GM12892 (cell line): ENCODE measurements around the genes RAPGEF4, CHN1 and LNPK.

- RRBS: no CpG with 5 or more reads among the region's 9 CpGs
These were observed 14.7 kb downstream of the ITGA6 start for GRCh38 chr2:172441952-172442671.

DNA sequence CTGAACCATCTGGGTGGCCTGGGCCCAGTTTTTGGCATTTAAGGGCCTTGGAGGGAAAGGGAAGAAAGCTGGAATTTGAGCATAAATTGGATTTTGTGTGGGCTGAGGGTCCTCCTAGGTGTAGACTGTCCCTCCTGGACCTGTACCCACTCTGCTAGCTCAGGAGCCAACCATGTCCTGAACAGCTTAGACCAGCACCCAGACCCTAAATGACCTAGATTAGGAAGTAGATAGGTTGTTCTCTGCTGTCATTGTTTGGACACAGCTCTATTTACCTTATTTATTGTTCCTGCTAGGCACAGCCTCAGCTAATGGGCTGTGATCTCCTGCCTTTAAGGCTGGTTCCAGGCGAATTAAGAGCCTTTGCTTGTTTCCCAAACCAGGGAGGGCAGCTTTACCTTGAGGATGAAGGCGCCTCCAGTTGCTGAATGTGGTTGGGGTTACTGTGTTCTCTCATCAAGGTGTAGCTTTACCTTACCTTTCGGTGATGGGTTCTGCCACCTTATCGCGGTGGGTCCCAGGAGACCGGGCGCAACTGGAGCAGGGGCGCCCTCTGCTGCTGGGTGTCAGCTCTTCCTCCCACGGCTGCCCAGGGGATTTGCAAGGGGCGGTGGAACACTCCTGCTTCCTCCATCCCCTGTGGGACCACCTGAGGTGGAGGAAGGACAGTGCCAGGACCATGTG is 34.4 kb downstream of the ITGA6 start:
- RRBS: no CpG with 5 or more reads among the region's 10 CpGs

DNA sequence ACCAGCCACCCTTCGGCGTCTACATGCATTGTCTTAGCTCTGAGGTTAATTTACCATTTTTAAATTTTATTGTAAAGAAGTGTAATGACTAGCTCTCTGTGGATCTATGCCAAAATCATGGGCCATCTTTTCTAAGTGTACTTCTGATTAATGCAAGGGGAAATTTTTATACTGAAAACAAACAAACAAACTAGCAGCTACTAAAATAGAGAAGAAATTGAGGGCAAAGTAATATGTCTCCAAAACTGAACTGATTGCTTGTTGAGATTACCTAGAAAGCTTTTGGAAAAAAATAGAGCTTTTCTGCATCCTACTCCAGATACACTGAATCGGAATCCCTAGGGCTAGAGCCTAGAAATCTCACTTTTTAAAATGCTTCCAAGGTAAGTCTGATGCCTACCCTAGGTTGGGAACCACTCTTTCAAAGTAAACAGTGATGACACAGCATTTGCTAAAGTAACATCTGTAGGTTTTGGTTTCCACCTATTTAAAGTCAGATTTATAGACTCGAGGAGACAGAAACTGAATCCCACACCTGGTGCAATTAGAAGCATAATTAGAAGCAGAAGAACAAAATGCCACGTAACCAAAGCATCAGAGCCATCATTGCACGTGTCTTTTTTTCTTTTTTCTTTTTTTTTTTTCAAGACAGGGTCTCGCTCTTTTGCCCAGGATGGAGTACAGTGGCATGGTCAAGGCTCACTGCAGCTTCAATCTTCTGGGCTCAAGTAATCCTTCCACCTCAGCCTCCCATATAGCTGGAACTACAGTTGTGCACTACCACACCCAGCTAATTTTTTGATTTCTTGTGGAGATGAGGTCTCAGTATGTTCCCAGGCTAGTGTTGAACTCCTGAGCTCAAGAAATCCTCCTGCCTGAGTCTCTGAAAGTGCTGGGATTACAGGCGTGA is 40.8 kb downstream of the PDK1 start:
- RRBS: no CpG with 5 or more reads among the region's 8 CpGs

DNA sequence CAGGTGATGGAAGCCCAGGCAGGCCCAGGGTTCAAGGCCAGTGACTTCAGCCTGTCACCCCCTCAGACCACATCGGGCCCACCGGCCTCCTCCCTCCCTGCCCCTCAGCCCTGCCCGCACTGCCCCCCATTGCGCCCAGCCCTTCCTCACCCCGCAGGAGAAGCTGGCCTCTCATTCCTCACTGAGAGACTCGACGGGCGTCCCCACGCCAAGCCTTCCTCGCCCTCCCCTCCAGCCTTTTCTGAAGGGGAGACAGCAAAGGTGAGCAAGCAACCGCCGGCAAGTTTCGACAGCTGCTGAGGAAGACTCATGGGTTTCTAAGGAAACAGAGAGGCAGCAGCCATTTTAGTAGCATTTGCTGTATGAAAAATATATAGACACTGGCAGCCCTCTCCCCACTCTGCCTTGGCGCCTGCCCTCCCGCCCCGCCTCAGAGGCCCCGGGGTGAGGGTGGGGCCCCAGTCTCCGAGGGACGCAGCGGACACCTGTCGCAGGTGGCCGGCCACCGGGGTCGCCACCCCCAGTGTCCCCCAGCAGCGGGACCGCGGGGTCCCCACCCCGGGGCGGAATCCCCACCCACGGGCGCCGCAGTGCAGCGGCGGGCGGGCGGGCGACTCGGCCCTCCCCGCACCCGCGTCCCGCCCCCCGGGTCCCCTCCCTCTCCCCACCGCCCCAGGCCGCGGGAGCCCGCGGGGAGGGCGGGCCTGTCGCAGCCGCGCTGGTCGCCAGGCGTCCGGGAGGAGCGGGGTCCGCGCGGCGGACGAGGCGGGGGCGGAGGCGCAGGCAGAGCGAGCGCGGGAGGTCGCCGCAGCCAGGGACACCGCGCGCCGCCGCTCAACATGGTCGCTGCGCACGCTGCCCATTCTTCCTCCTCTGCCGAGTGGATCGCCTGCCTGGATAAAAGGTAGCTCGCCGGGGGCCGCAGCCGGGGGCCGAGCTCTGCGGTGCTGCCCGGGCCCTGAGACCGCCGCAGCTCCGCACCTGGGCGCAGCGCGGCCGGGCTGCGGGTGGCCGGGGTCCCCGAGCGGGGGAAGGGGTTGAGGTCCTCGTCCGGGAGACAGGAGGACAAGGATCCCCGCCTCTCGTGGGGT is at the start of gene RAPGEF4:
RAPGEF4 (plus strand) TSS at position 701 of the 1,091 bp plus-strand sequence.
- RRBS: 24% methylated on average over 33 of the region's 101 CpGs

GRCh38 chr2:172925279-172926187 is 150.1 kb upstream of the MAP3K20 start:
- RRBS: no CpG with 5 or more reads among the region's 5 CpGs

- RRBS: no CpG with 5 or more reads among the region's 7 CpGs
These were observed 107.5 kb upstream of the MAP3K20 start for GRCh38 chr2:172967967-172968628.

DNA sequence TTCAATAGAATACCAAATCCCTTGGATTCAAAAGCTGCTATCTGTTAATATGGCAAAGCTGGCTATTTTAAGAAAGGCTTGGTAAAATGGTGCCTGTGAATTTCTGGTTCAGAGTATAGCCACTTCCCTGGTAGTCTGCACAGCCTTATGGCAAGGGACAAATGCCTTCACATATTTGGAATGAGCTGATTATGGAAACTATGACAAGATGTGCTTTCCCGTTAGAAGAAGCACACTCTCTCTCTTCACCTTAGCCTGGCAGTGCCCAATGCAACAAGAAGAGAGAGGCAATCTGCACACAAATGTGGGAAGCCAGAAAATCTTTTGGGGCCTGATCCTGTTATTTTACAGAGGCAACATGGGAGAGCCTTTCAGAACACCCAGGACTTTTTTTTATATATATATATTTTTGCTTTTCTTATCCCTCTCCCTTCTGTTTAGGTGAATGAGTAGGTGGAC is 47.5 kb upstream of the MAP3K20 start:
- RRBS: no CpG with 5 or more reads among the region's 1 CpG

GRCh38 chr2:173086523-173086978 is 10.9 kb downstream of the MAP3K20 start:
- RRBS: no CpG with 5 or more reads among the region's 2 CpGs

GRCh38 chr2:173903558-173904090 is 61.5 kb downstream of the SP3 start:
- RRBS: no CpG with 5 or more reads among the region's 7 CpGs

GRCh38 chr2:174039654-174040128 is 74.5 kb upstream of the SP3 start:
- RRBS: no CpG with 5 or more reads among the region's 11 CpGs

DNA sequence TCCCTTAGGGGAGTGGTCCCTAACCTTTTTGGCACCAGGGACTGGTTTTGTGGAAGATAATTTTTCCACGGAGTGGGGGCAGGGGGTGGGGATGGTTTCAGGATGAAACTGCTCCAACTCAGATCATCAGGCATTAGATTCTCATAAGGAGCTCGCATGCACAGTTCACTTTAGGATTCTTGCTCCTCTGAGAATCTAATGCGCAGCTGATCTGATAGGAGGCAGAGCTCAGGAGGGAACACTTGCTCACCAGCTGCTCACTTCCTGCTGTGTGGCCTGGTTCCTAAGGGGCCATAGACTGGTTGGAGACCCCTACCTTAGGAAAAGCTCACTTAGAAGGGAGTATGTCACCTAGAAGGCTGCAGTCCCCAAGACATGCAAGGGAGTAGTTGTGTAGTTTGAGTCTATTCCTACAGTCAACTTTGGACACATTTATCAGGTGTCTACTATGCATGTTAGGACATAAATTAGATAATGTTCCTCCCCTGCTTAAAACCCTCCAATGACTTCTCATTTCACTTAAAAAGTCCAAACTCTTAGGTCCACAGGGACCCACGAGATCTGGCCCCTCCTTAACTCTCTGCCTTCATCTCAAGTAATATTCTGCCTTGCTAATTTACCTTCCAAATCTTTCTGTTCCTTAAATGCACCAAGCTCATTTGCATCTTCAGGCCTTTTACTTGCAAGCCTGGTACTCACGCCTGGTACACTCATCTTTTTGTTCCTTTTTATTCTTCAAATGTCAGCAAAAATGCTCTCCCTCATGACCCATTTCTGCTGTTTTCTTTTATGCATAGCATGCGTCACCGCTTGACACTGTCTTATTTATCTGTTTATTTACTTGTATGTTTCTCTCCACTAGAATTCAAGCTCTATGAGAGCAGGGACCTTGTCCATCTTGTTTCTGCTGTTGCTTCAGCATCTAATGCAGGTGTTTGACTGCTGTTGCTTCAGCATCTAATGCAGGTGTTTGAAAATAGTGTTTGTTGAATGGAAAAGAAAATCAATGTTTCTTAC is 2.6 kb upstream of the WIPF1 start:
- RRBS: no CpG with 5 or more reads among the region's 7 CpGs

DNA sequence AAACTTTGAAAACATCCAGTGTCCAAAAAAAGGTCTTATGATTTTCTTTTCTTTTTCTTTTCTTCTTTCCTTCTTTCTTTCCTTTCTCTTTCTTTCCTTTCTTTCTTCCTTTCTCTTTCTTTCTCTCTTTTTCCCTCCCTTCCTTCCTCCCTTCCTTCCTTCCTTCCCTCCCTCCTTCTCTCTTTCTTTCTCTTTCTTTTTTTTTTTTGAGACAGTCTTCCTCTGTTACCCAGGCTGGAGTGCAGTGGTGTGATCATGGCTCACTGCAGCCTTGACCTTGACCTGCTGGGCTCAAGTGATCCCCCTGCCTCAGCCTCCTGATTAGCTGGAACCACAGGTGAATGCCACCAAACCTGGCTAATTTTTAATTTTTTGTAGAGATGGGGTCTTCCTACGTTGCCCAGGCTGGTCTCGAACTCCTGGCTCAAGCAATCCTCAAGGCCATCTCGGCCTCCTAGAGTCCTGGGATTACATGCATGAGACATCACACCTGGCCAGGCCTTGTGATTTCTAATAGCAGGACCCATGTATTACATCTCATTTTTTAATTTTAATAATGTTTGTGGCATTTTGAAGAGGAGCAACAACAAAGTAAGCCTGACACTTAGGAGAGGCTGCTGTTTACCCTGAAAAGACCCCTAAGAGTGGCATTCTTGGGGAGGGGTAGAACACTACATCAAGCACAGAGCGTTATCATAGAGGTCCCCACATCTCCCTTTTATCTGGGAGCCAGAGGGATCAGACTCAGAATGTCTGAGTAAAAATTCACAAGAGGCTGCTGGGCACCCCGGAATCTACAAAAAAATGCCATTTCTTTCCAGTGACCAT is 30.0 kb upstream of the WIPF1 start:
- RRBS: no CpG with 5 or more reads among the region's 5 CpGs

- RRBS: no CpG with 5 or more reads among the region's 4 CpGs
These were observed 65.3 kb upstream of the WIPF1 start for GRCh38 chr2:174662909-174663343.

- RRBS: no CpG with 5 or more reads among the region's 16 CpGs
These were observed 24.2 kb upstream of the CHRNA1 start for GRCh38 chr2:174788315-174789058.

- RRBS: 2% methylated on average over 9 of the region's 108 CpGs
These were observed at the start of gene CHN1 for GRCh38 chr2:175004848-175006067. Gene CHN1 (minus strand): TSS chr2:175005381.

- RRBS: no CpG with 5 or more reads among the region's 3 CpGs
These were observed 43.2 kb upstream of the CHN1 start for GRCh38 chr2:175048353-175048876.

- RRBS: no CpG with 5 or more reads among the region's 35 CpGs
These were observed 618 bp downstream of the LNPK start for GRCh38 chr2:176001162-176002136.

DNA sequence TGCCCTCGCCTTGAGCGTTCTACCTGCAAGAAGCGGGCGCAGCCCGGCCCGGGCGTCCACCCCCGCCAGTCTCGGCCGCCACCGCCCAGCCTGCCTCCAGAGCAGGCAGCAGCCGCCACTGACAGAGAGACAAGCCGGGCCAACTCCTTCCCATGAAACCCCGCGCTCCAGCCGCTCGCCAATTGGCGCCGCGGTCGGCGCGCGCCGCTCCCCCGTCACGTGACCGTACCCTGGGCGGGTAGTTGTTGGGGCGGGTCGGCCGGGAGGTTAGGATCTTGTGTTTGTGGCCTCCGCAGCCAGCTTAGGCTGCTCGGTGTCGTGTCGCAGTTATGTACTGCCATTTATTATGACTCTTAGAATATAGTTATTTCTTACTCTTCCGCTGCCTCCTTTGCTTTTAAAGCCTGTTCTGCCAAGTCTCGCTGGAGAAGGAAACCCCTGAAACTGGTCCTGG is at the start of gene LNPK:
LNPK (minus strand) TSS at position 131 of the 454 bp plus-strand sequence.
- RRBS: 1% methylated on average over 6 of the region's 38 CpGs

GRCh38 chr2:176118588-176118829 is 1.9 kb downstream of the HOXD10 start:
- RRBS: no CpG with 5 or more reads among the region's 3 CpGs

DNA sequence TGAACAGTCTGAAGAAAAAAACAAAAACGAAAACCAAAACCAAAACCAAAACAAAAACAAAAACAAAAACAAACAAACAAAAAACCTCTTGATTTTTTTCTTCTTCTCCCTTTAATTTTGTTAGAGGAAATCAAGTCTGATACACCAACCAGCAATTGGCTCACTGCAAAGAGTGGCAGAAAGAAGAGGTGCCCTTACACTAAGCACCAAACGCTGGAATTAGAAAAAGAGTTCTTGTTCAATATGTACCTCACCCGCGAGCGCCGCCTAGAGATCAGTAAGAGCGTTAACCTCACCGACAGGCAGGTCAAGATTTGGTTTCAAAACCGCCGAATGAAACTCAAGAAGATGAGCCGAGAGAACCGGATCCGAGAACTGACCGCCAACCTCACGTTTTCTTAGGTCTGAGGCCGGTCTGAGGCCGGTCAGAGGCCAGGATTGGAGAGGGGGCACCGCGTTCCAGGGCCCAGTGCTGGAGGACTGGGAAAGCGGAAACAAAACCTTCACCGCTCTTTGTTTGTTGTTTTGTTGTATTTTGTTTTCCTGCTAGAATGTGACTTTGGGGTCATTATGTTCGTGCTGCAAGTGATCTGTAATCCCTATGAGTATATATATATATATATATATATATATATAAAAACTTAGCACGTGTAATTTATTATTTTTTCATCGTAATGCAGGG is 2.4 kb downstream of the HOXD10 start:
- RRBS: no CpG with 5 or more reads among the region's 24 CpGs